Cerebellum (tissue), 5 donors: ENCODE data around the genes PRPF40B and NCKAP5L.

- PRO-cap, 3 experiments, result no peak in any of the 3 experiments
- RAMPAGE, long total RNA, result no peak
Measured at GRCh38 chr12:49138546-49139146, 7.5 kb upstream of the TUBA1B start.

DNA sequence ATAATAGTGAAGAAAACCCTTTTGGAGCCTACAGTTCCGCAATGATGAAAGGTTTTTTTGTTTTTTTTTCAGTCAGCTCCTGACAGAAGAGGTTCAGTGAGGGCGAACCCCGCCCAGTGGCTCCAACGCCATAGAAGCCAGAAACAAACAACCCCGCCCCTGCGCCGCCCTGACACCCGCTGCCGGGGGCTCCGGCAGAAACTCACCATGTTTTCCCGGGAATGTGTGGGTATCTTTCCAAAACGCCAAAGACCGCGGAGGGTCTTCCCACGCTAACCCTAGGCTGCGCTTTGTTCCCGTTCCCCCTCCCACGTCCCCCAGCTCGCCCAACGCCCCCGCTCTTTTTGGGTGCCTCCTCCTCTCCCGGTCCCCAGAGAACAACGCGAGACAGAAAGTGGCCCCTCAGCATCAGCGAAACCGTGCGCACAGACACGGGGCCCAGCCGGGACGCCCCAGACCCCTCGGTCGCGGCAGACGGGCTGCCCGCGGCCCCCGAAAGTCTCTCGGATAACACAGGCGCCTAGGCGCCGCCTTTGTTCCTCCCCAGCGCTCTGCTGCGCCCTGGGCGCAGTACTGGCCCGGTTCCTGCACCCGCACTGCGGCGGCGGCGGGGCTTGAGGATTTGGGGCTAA is 553 bp downstream of the TUBA1A start:
- PRO-cap, 3 experiments, result peak in 3 of 3 experiments; most common plus-strand start position 172 of the sequence (in 2); most common minus-strand start position 572 of the sequence (in 2)
- RAMPAGE, long total RNA, result no peak

- PRO-cap, 3 experiments, result no peak in any of the 3 experiments
- RAMPAGE, long total RNA, result no peak
Measured at GRCh38 chr12:49189435-49189982, 629 bp upstream of the TUBA1A start.

DNA sequence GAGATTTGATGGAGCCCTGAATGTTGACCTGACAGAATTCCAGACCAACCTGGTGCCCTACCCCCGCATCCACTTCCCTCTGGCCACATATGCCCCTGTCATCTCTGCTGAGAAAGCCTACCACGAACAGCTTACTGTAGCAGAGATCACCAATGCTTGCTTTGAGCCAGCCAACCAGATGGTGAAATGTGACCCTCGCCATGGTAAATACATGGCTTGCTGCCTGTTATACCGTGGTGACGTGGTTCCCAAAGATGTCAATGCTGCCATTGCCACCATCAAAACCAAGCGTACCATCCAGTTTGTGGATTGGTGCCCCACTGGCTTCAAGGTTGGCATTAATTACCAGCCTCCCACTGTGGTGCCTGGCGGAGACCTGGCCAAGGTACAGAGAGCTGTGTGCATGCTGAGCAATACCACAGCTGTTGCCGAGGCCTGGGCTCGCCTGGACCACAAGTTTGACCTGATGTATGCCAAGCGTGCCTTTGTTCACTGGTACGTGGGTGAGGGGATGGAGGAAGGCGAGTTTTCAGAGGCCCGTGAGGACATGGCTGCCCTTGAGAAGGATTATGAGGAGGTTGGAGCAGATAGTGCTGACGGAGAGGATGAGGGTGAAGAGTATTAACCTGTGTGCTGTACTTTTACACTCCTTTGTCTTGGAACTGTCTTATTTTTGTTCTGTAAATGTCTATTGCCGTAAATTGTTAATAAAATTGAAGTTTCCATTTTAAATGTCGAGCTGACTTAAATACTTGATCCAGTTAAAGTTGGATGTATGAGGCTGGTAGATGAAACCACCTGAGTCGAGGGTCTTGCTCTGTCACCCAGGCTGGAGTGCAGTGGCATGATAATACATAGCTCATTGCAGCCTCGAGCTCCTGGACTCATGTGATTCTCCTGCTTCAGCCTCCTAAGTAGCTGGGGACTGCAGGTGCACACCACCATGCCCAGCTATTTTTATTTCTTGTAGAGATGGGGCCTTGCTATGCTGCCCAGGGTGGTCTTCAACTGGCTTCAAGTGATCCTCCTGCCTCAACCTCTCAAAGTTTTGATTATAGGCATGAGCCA is 8.1 kb downstream of the TUBA1C start:
- PRO-cap, 3 experiments, result no peak in any of the 3 experiments
- RAMPAGE, long total RNA, result no peak

- PRO-cap, 3 experiments, result no peak in any of the 3 experiments
- RAMPAGE, long total RNA, result no peak
Measured at GRCh38 chr12:49292708-49293815, 1.9 kb upstream of the PRPH start.

DNA sequence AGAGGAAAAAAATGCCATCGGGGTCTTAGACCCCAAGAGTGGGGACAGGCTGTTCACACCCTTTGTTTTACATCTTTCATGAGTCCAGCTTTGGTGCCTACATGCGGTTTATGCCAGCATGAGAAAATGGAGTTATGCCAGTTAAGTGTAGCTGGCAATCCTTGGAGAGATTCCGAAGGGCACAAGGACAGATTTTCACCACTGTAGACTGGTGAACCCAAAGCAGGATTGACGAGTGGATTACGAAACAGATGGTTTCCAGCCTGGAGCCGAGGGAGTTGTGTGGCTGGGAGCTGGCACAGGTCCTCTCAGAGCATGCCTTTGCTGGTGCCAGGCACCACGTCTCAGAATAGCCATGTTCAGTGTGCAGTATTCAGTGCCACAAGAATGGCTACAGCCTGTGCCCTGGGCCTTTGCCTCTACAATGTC is 13.1 kb downstream of the KCNH3 start:
- PRO-cap, 3 experiments, result no peak in any of the 3 experiments
- RAMPAGE, long total RNA, result no peak

GRCh38 chr12:49623144-49624294 is at the start of gene PRPF40B:
Gene PRPF40B, plus strand, starts transcription at chr12:49623561.
- PRO-cap, 3 experiments, result peak in 3 of 3 experiments; most common plus-strand start chr12:49623571 (in 2); most common minus-strand start chr12:49623256 (in 3)
- RAMPAGE, long total RNA, result no peak

DNA sequence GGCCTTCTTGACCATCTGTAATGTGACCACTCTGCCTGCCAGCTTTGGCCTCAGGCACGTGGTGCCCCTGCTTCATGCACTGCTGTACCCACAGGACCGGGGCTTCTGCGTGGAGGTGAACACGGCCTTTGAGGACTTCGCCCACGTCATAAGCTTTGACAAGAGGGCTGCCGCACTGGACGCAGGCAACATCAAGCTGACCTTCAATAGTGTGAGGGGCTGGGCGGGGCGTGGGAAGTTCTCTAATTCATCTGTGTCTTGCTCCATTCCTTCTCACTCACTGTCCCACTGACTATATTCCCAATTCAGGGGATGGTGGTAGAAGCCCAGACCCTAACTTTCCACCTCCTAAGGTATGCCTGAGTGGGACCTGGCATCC is 18.4 kb downstream of the PRPF40B start:
- PRO-cap, 3 experiments, result no peak in any of the 3 experiments
- RAMPAGE, long total RNA, result no peak

- PRO-cap, 3 experiments, result no peak in any of the 3 experiments
- RAMPAGE, long total RNA, result no peak
Measured at GRCh38 chr12:49698487-49699736, 8.3 kb downstream of the FMNL3 start.

DNA sequence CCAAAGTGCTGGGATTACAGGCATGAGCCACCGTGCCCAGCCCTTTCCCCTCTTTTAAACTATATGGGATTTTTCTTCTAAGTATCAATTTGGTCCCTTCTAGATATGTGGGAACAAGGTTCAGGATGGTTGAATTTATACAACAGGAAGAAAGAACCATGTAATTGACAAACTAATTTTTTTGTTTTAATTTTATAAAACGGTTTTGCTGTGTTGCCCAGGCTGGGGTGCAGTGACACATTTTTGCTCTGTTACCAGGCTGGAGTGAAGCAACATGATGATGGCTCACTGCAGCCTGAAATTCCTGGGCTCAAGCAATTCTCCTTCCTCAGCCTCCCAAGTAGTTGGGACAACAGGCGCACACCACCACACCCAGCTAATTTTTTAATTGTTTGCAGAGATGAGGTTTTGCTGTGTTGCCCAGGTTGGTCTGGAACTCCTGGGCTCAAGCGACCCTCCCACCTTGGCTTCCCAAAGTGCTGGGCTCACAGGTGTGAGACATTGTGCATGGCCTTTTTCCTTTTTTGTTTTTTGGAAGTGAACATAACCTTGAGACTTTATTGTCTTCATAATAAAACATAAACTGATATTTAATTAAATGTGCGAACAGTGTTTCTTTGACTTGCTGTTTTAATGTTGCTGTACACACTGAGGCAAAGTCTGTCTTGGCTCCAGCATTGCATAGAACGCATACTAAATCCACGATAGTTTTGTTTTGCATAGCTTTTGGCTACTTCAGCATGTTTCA is 5.9 kb downstream of the TMBIM6 start:
- PRO-cap, 3 experiments, result no peak in any of the 3 experiments
- RAMPAGE, long total RNA, result no peak

GRCh38 chr12:49810966-49811569 is 17.1 kb downstream of the NCKAP5L start:
- PRO-cap, 3 experiments, result no peak in any of the 3 experiments
- RAMPAGE, long total RNA, result no peak

DNA sequence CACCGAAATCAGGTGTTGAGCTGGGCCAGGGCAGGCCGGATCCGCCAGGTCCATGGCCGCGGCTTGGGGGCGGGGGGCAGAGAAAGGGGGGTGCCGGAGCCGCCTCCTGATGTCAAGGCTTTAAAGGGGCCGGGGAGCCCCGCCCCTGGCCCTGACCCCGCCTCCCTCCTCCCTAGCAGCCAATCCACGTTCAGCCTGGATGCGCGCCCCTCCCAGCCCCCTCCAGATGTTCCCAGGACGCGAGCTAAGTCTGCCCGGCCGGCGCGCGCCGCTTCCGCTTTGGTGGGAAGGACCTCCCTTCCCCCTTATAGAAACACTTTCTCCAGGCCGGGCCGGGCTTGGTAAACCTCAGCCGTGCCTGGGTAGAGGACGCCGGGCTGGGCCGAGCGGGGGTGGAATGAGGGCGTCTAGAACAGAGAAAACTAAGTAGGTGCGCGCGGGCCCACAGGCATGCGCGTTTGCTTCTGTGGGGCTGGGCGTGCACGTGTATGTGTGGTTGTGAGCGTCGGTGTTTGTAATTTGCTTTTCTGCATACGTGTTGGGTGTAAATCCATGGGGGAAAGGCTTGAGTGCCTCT is at the start of gene NCKAP5L:
Gene NCKAP5L (minus strand): TSS at position 95 of the 577 bp plus-strand sequence.
- PRO-cap, 3 experiments, result peak in 3 of 3 experiments; most common plus-strand start position 344 of the sequence (in 2); most common minus-strand start position 95 of the sequence (in 2)
- RAMPAGE, long total RNA, result no peak

GRCh38 chr12:49828896-49829482 is 776 bp upstream of the NCKAP5L start:
- PRO-cap, 3 experiments, result no peak in any of the 3 experiments
- RAMPAGE, long total RNA, result no peak

DNA sequence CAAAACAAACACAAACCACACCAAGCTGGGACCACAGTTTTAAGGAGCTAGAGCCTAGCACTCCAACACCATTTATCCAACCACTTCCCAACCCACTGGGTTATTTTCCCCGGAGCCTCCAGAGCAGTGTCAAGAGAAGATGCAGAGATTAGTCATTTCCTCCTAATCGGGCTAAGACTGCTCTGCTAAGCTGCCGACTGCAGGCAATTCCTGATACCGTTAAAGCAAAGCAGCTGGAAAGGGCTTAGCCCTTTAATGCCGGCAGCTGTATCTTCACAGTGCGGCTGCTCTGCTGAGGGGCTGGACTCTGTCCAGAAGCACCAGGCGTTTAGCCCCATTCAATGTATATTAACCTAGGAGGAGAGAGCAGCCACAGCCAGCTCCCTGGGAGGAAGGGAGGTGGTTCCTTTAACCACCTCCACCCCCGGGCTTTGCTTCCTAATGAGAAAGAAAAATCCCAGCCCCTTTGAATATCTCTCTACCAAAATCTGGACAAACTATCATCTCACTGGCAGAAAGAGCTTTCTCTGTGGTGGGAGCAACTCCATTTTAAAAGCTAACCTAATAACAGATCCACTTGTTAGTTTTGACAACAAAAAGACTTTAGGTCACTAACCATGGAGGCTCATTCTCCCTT is 11.2 kb downstream of the AQP6 start:
- PRO-cap, 3 experiments, result no peak in any of the 3 experiments
- RAMPAGE, long total RNA, result no peak

GRCh38 chr12:50016926-50017504 is 8.3 kb downstream of the RACGAP1 start:
- PRO-cap, 3 experiments, result no peak in any of the 3 experiments
- RAMPAGE, long total RNA, result no peak

DNA sequence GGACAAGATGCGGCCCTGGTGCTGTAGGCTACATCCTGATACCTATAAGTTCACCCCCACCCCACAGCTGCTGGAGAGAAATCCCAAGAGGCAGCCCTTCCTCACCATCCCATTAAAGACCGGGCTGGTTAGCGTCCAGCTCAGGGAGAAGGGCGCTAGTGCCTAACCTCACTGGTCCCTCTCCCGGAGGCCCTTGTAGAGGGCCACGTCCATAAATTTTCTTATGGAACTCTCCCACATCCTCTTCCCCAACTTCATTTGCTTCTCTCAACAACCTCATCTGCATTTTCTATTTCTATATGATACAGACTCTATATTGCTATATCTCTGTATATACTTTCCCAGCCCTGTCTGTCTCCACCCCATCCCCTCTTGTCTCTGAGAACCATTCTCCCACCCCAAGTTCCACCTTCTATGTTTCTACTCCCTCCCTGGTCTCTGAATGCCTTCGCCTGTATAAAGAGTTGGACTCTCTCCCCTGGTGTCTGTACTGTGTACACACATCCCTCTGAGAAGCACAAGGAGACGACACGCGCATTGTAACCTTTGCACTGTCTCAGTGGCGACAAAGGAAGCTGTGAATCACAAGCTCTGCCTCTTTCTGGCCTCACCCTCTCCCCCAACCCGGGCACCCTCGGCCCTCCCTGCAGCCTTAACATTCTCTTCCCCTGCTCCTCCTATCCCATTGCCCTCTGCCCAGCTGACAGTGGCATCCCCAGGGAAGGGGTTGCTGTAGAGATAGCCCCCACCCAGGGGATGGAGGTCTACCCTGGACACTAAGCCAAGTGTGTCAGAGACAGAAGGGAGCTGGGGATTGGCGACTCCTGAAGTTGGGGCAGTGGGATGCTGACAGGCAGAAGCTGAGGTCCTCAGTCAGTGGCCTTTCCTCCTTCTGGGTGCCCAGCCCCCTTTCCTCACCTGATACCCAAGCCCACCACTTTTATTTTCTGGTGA is 2.6 kb upstream of the SMARCD1 start:
- PRO-cap, 3 experiments, result no peak in any of the 3 experiments
- RAMPAGE, long total RNA, result no peak

GRCh38 chr12:50109829-50110657 is 2.0 kb upstream of the COX14 start:
- PRO-cap, 3 experiments, result no peak in any of the 3 experiments
- RAMPAGE, long total RNA, result no peak

DNA sequence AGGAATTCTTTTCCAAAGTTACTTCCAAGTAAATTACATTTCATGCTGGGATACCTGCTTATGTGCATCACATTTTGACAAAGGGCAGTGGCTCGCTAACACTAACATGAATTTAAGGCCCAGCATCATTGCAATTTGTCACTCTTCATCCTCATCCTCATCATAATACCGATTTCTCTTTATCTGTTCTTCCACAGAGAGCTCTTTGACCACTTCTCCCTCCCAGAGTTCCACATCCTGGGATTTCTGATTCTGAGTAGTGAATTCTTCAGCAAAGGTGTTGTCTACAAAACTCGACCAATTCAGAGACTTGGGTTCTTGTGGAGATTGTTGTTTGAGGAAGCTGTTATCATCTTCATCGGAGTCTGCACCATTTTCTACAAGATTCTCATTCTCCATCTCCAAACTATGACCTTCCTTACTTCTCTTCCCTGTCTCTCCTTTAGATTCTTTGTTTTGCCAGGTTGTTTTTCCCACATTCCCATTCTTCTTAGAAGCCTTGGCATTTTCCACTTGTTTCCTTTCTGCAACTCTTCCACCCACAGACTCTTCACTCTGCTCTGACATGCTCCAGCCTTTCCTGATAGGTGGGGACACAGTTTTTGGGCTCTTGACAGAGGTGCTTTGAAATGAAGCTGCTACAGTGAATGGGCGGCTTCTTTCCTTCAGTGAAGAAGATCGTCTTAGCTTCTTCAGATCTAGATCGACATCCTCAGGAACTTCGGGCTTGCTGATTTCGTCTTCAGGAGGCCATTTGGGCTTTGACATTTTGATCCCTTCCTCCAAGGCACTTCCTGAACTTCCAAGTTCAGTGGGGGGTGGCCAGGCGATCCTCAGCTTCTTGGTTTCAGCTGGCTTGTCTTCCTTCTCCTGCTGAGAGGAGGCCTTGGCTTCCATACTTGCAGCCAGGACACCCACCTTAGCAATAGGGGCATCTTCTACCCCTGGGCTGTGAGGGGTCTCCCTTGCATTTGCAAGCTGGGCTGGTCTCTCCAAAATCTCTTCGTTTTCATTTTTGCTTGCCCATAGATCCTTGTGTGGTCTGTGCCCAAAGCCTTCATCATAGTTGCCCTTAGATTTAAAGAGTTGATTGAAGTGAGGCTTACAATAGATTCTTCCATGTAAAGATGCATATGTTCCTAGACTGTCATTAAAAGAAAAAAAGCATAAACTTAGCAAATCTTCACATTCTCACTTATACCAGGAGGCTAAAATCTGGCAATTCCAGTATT is 10.2 kb upstream of the CERS5 start:
- PRO-cap, 3 experiments, result no peak in any of the 3 experiments
- RAMPAGE, long total RNA, result no peak

GRCh38 chr12:50221870-50223033 is 55.1 kb upstream of the CERS5 start:
- PRO-cap, 3 experiments, result no peak in any of the 3 experiments
- RAMPAGE, long total RNA, result no peak

- PRO-cap, 3 experiments, result no peak in any of the 3 experiments
- RAMPAGE, long total RNA, result no peak
Measured at GRCh38 chr12:50251826-50252367, 31.4 kb downstream of the LIMA1 start.